Endothelial cell of umbilical vein (primary cell): ENCODE results near the gene RBMS1.

GRCh38 chr2:160210528-160211090, 10.5 kb upstream of the ITGB6 start:
- PRO-cap, result no peak
CAGE:
- cytosol, long polyA minus RNA, result no peak
- cytosol, long polyA plus RNA, result no peak
- long polyA plus RNA, result no peak
- nucleus, long polyA minus RNA, result no peak
- nucleus, long polyA plus RNA, result no peak

GRCh38 chr2:160257111-160257599, 57.1 kb upstream of the ITGB6 start:
- PRO-cap, result no peak
CAGE:
- cytosol, long polyA minus RNA, result no peak
- cytosol, long polyA plus RNA, result no peak
- long polyA plus RNA, result no peak
- nucleus, long polyA minus RNA, result no peak
- nucleus, long polyA plus RNA, result no peak

DNA sequence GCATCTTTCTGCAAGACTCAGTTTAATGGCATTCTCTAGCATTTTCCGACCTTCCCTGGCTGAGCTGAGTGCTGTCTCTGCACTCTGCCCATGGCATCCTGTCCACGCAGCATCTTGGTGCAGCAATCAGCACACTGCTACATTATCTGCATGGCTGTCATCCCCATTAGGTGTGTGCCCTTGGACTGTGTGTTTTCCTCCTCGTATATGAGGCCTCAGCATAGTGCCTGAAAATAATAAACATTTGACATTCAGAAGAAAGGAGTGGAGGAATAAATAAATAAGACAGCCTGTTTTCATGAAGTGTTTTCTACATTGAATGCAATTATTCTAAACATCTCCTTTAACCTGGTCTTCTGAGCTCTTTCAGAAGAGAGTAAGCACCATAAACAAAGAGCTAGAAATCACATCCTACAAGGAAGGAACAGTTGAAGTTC, 131.3 kb upstream of the ITGB6 start:
- PRO-cap, result no peak
CAGE:
- cytosol, long polyA minus RNA, result no peak
- cytosol, long polyA plus RNA, result no peak
- long polyA plus RNA, result no peak
- nucleus, long polyA minus RNA, result no peak
- nucleus, long polyA plus RNA, result no peak

GRCh38 chr2:160384976-160385315, 108.7 kb downstream of the RBMS1 start:
- PRO-cap, result no peak
CAGE:
- cytosol, long polyA minus RNA, result no peak
- cytosol, long polyA plus RNA, result no peak
- long polyA plus RNA, result no peak
- nucleus, long polyA minus RNA, result no peak
- nucleus, long polyA plus RNA, result no peak

GRCh38 chr2:160387608-160388352, 105.8 kb downstream of the RBMS1 start:
- PRO-cap, result no peak
CAGE:
- cytosol, long polyA minus RNA, result no peak
- cytosol, long polyA plus RNA, result no peak
- long polyA plus RNA, result no peak
- nucleus, long polyA minus RNA, result no peak
- nucleus, long polyA plus RNA, result no peak

- PRO-cap, result no peak
CAGE:
- cytosol, long polyA minus RNA, result no peak
- cytosol, long polyA plus RNA, result no peak
- long polyA plus RNA, result no peak
- nucleus, long polyA minus RNA, result no peak
- nucleus, long polyA plus RNA, result no peak
Measured at GRCh38 chr2:160470597-160471244, 22.9 kb downstream of the RBMS1 start.

GRCh38 chr2:160474111-160474468, 19.5 kb downstream of the RBMS1 start:
- PRO-cap, result no peak
CAGE:
- cytosol, long polyA minus RNA, result no peak
- cytosol, long polyA plus RNA, result no peak
- long polyA plus RNA, result no peak
- nucleus, long polyA minus RNA, result no peak
- nucleus, long polyA plus RNA, result no peak

DNA sequence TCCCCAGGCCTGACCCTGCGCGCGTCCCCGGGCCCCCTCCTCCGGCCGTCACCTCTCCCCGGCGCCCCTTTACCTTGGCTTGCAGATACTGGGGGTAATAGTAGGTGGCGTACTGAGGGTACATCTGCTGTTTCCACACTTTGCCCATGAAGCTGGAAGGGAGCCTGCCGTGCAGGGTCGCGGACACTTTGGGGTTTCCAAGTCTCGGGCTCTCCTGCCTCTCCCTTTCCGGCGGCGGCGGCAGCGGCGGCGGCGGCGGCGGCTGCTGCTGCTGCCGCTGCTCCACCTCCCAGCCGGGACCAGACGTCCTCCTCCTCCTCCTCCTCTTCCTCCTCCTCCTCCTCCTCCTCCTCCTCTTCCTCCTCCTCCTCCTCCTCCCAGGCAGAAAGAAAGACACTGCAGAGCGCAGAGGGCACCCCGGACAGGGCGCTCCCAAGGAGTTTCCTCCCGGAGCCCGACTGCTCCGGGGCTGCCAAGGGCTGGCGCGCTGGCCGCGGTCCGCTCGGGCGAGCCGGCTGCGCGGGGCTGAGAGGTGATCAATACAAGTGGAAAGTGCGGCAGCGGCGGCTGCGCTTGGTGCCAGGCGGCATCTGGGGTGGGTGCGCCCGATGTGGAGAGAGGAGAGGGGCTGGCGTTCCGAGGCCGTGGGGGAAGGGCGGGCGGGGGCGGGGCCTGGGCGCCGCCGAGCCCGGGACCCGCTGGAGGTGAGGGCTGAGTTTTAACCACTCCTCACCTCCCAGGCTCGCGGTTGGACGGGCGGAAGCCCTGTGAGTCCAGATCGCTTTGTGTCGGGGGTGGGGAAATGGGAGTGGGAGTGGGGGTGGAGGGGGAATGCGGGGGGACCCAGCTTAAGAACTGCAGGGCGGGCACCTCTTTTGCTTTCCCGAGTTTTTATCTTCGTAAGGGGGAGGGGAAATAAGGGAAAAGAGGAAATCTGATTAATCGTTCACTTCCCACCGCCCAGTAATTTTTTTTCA, at the start of gene RBMS1:
Gene RBMS1, minus strand, starts transcription at position 592 of the 977 bp plus-strand sequence.
- PRO-cap, result bidirectional peak, plus-strand start at position 225 of the sequence, minus-strand start at position 190 of the sequence; bidirectional peak, plus-strand start at position 725 of the sequence, minus-strand start at position 592 of the sequence
CAGE:
- cytosol, long polyA minus RNA, result no peak
- cytosol, long polyA plus RNA, result no peak
- long polyA plus RNA, result start-site peak on the minus strand centred at position 229 of the sequence, 47 bp wide, 29 and 43 reads in 2 replicates
- nucleus, long polyA minus RNA, result no peak
- nucleus, long polyA plus RNA, result no peak

GRCh38 chr2:160934141-160934586, 226.1 kb upstream of the TANK start:
- PRO-cap, result no peak
CAGE:
- cytosol, long polyA minus RNA, result no peak
- cytosol, long polyA plus RNA, result no peak
- long polyA plus RNA, result no peak
- nucleus, long polyA minus RNA, result no peak
- nucleus, long polyA plus RNA, result no peak

DNA sequence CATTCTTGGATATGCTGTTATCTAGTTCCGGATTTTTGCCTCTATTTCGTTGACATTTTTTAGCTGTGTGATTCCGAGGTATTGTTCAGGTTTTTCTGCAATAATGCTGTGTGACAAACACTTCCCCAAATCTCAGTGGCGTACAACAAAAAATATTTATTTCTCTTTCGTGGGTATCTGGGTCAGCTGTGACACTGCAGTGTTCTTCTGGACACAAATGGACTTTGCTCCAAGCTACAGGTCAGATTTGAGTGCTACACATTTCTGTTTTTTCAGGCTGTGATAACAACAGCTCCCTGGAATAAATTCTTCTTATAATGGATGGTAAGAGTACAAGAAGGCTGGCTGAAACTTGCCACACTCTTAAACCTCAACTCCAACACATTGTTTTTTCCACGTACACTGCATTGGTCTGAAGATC, 50.9 kb upstream of the PSMD14 start:
- PRO-cap, result no peak
CAGE:
- cytosol, long polyA minus RNA, result no peak
- cytosol, long polyA plus RNA, result no peak
- long polyA plus RNA, result no peak
- nucleus, long polyA minus RNA, result no peak
- nucleus, long polyA plus RNA, result no peak

GRCh38 chr2:161741272-161741471, 117.0 kb downstream of the SLC4A10 start:
- PRO-cap, result no peak
CAGE:
- cytosol, long polyA minus RNA, result no peak
- cytosol, long polyA plus RNA, result no peak
- long polyA plus RNA, result no peak
- nucleus, long polyA minus RNA, result no peak
- nucleus, long polyA plus RNA, result no peak

DNA sequence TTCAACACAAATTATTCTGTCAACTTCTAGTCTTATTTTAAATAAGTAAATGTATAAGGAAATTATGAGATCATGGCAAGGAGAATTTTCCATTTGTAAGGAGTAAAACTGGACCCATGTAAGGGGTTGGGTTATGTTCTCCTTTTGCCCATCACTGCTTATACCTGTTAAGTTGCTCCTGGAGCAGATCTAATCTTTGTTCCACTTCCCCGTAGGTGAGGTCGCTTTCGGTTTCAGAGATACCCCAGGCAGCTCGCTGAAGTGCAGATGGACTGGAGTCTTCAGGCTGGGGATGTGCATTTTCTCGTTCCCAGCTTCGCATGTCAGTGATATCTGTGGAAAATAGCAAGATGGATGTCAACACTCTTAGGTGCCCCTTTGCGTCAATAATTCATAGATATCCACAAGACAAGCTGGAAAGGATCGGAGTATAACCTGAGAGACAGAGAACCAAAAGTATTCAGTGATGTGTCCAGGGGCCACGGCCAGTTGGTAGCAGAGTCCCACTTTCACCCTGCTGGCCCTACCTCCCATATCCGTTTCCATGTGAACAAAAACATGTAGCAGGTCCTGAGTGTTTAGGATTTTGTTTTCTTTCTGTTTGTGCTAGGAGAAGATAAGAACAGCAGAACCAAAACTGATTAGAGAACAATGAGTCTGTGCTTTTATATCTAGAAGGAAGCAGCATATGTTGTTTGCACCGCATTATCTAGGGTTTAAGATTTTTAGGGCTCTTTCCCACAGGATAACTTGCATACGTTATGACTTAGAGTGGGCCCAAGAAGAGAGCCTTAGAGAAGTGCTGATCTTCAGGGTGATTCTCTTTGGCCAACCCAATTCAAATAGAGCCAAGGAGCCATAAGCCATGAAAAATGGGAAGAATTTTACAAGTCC, 36.0 kb downstream of the GCA start:
- PRO-cap, result unidirectional peak, minus-strand start at position 491 of the sequence
CAGE:
- cytosol, long polyA minus RNA, result start-site peak on the minus strand centred at position 458 of the sequence, 53 bp wide, 27 reads
- cytosol, long polyA plus RNA, result no peak
- long polyA plus RNA, result no peak
- nucleus, long polyA minus RNA, result no peak
- nucleus, long polyA plus RNA, result no peak

GRCh38 chr2:162607956-162608335, 230.6 kb downstream of the KCNH7 start:
- PRO-cap, result no peak
CAGE:
- cytosol, long polyA minus RNA, result no peak
- cytosol, long polyA plus RNA, result no peak
- long polyA plus RNA, result no peak
- nucleus, long polyA minus RNA, result no peak
- nucleus, long polyA plus RNA, result no peak

GRCh38 chr2:162686754-162687301, 151.7 kb downstream of the KCNH7 start:
- PRO-cap, result no peak
CAGE:
- cytosol, long polyA minus RNA, result no peak
- cytosol, long polyA plus RNA, result no peak
- long polyA plus RNA, result no peak
- nucleus, long polyA minus RNA, result no peak
- nucleus, long polyA plus RNA, result no peak

DNA sequence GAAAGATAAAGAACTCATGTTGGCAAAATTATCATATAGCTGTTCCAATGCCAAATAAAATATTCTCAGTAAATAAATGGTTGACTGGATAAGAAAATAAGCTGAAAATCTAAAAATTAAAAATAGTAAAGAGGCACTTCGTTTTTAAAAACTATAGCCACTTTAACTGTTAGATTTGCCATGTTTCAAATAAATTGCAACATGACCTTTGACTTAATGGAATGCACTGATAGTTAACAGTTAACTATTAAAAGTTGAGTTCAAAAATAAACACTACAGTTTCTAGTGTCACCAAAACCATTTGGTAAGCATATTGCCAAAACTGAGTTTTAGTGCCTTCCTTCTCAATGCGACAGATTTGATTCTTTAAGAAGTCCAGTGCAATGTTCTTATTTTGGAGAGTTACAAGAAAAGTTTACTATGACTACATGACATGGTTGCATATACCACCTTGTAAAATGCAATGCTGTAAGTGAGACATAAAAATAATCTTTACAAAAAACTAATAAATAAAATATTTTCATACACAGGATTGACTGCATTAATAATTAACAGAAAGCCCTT, 54.0 kb downstream of the GRB14 start:
- PRO-cap, result no peak
CAGE:
- cytosol, long polyA minus RNA, result no peak
- cytosol, long polyA plus RNA, result no peak
- long polyA plus RNA, result no peak
- nucleus, long polyA minus RNA, result no peak
- nucleus, long polyA plus RNA, result no peak

GRCh38 chr2:164568340-164568742, 52.9 kb downstream of the GRB14 start:
- PRO-cap, result no peak
CAGE:
- cytosol, long polyA minus RNA, result no peak
- cytosol, long polyA plus RNA, result no peak
- long polyA plus RNA, result no peak
- nucleus, long polyA minus RNA, result no peak
- nucleus, long polyA plus RNA, result start-site peak on the minus strand at chr2:164568483-164568540, 64 and 129 reads in 2 replicates

- PRO-cap, result bidirectional peak, plus-strand start at chr2:164784603, minus-strand start at chr2:164784524
CAGE:
- cytosol, long polyA minus RNA, result no peak
- cytosol, long polyA plus RNA, result no peak
- long polyA plus RNA, result no peak
- nucleus, long polyA minus RNA, result start-site peak on the plus strand at chr2:164784652-164784696, 5 reads
- nucleus, long polyA plus RNA, result no peak
Measured at GRCh38 chr2:164784244-164785062, 57.2 kb downstream of the COBLL1 start.

DNA sequence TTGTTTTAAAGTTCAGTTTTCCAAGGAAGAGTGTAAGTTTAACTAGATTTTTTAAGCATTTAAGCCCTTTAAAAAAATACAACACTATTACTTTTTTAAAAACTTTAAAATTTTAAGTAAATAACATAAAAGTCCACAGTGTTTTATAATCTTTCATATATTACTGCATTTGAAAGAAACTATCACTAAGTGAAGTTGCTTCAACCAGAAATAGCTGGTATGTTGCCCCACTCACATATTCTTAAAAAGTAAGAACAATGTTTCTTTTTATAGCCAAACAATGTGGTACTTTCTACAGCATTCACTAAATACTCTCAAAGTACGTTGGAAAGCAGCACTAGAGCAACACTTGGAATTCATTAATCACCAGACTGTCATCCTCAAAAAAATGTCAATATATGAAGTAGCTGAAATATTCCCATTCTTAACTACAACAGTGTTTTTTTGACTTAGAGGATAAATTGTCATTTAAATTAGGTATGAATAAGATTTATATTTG, 32.9 kb downstream of the COBLL1 start:
- PRO-cap, result no peak
CAGE:
- cytosol, long polyA minus RNA, result no peak
- cytosol, long polyA plus RNA, result no peak
- long polyA plus RNA, result no peak
- nucleus, long polyA minus RNA, result no peak
- nucleus, long polyA plus RNA, result no peak

- PRO-cap, result no peak
CAGE:
- cytosol, long polyA minus RNA, result no peak
- cytosol, long polyA plus RNA, result no peak
- long polyA plus RNA, result no peak
- nucleus, long polyA minus RNA, result no peak
- nucleus, long polyA plus RNA, result no peak
Measured at GRCh38 chr2:164817423-164818154, 24.0 kb downstream of the COBLL1 start.

- PRO-cap, result no peak
CAGE:
- cytosol, long polyA minus RNA, result no peak
- cytosol, long polyA plus RNA, result no peak
- long polyA plus RNA, result no peak
- nucleus, long polyA minus RNA, result no peak
- nucleus, long polyA plus RNA, result no peak
Measured at GRCh38 chr2:165486251-165486475, 16.7 kb downstream of the CSRNP3 start.